Subcutaneous preadipocyte (primary cell): Measurements from ENCODE around the gene TM4SF18.

DNA sequence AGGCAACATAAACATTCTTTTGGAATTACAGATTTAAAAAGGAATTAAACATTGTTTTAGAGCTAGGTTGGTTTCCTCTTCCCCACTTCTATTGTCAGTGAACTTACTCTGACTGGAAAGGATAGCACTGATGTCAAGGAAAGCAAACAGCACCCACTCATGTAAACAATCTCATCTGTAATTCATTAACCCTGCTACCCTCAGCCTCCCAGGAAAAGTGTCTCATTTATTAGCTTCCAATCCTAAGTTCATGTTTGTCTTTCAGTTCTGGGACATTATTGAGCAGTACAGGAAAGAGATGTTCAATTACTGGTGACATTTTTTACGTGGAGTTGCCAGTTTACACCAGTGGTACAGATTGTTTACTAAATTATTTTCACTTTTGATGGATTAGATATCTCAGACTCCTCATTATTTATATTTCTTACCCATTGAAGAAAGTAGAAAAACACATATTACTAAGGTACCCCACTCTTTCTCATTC is 95.5 kb upstream of the AGTR1 start:
- CAGE, long polyA plus RNA, result no peak

DNA sequence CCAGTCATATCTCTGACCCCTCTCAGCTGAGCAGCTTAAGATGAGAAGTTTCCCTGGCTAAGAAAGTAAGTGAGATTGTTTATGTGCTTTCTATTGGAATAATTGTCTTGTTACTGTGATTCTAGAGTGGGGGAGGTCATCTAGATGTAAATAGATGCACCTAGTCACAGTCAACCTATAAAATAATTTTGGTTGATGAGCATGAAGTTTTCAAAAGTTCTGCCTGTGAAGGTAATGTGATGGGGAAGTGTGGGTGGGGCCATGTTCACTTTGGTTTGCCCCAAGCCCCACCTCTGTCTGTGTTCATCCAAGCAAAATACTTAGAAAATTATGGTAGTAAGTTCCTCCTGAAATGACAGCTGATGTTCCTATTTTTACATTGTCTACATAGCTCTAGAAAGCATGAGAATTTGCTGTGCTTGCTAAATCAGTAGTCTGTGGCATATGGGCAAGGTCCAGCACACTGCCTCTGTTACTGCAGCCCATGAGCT is 21.8 kb upstream of the CP start:
- CAGE, long polyA plus RNA, result no peak

GRCh38 chr3:149277263-149277538 is 55.6 kb upstream of the CP start:
- CAGE, long polyA plus RNA, result no peak

- CAGE, long polyA plus RNA, result no peak
Observed at GRCh38 chr3:149277552-149277907, 55.9 kb upstream of the CP start.

DNA sequence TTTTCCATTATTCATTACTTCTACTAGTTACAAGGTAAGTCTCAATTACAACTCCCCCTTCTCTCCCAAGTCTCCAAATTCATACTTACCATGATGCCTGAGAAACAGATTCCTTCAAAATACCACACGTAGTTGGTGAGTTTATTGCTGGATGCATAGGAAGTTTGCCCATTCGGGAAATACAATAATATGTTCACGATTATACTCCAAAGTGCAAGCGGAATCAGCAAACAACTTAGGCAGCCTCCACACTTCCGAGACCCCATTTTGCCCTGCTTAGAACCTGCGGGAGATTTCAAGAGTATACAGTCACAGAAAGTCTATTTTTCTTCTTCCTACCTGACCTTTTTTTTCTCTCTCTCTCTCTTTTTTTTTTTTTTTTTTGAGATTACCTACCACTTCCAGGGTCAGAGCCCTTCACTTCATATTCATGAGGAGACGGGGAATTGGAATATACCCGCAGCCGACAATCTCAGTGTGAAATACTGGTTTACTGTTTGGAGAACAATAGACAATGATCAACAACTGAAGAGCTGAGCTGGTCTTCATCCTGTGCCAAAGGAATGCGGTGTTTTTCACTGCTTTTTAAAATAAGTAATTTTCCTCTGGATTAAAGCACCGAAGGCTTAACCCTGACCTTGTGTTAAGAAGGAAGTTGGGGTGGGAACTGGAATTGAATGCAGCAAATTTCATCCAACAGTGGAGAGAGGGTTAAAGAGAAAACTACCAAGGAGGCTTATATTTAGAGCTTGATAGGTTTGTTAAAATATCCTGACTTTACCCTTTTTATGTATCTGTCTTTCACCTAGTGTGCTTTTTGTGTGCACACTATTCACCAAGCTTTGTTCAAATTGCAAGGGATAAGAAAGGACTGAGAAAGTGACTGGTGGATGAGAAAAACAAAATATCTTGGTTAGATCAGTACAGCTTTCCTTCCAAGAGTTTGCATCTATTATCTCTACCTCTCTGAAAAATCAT is at the start of gene TM4SF18:
Gene TM4SF18, minus strand, starts transcription at position 520 of the 978 bp plus-strand sequence.
- CAGE, long polyA plus RNA, result no peak

- CAGE, long polyA plus RNA, result no peak
Observed at GRCh38 chr3:149375060-149376369, 1.9 kb downstream of the TM4SF1 start.

- CAGE, long polyA plus RNA, result no peak
Observed at GRCh38 chr3:149391857-149392219, 14.4 kb upstream of the TM4SF1 start.

- CAGE, long polyA plus RNA, result no peak
Observed at GRCh38 chr3:149395395-149396154, 18.1 kb upstream of the TM4SF1 start.

DNA sequence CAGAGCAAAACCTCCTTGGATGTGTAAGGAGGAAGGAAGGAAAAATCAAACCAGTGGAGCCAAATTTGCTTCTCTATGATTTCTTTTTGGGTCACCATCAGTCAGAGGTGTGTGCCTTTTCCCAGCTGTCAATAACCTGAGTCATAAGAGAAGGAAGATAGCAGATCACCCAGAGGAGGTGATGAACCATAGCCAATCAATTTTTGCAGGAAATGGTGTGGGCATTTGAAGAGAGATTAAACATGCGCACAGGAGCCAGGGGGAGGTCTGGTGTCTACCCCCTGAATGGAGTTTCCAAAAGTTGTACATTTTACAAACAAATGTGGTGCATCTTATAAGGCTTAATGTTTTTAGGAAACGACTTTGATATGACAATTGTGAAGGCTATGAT is 27.2 kb upstream of the TM4SF1 start:
- CAGE, long polyA plus RNA, result no peak

GRCh38 chr3:149553246-149554057 is 79.0 kb downstream of the TM4SF4 start:
- CAGE, long polyA plus RNA, result no peak

DNA sequence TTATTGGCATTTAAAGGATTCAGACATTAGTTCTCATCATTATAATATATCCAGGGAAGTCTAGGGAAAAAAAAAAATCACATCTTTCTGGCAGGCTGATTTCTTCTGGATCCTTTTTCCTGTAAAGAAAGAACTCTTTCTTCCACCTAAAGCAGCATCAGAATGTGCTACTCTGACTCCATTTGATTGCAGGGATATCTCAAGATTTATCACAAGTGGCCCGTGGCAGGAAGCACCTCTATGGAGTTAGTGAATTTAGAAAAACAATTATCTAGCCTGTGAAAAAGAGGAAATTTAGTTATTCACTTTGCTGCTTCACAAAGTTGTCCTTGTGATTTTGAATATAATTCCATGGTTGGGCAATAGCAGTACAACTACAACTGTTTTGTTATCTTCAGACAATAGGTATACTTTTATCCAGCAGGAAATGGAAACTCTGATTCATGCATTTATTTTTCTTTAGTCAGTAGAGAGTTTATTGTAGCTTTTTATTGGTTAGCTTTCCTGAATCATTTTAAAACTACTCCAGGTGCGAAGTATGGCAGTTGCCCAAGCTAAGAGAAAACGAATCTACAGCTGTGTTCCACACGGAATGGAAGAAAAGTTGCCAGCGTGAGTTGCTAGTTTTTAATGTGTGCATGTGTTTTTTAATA is 80.2 kb downstream of the TM4SF4 start:
- CAGE, long polyA plus RNA, result no peak

DNA sequence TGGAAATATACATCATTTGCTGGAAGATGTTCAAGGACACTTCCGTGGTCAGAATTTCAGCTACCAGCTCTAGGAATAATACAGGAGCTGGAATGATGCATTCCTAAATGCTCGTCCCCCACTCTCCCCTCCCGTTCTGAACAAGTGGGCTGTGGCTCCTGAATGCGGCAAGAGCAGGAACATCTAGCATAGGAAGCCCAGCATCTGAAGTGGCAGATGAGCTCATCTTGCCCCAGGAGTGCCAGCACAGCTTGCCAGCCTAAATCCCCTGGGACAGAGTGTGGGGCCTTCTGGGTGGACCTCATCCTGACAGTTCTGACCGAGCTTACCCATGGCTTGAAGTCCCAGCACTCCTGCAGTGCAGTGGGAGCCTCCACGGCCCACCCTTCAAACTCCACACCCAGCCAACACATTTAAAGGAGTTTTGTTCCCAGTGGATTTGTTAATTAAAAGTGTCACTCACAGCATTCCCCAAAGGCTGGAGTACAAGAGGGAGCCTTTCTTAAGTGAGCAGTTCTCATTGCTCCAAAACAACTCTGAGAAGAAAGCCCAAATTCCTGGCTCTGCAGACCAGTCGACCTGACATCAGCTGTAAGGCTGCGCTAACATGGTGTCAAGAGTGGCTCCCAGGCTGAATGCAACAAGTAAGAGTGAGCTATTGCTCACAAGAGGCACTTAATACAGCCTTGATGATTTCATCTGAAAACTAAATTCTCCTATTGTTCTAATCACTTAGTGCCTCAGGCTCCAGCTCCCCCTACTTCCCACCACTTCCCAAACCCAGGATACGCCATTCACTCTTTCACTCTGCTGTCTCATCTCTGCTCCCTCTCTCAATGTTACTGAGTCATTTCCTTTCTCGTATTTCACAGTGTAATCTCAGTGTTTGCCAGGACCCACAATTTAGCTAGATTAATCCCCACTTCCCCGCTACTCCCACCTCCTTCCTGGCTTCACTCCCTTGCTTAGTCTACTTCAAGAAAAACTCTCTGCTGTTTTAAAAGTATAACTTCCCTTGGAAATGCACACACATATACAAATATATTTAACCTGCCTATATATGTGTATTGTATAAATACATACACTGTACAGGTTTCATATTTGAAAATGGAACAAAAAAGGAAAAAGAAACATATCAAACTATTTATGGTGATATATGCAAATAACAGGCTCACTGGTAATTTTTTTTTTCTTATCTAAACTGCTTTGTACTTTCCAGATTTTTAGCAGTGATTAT is 81.8 kb downstream of the WWTR1 start:
- CAGE, long polyA plus RNA, result no peak

GRCh38 chr3:149615467-149615916 is 42.3 kb downstream of the WWTR1 start:
- CAGE, long polyA plus RNA, result no peak

DNA sequence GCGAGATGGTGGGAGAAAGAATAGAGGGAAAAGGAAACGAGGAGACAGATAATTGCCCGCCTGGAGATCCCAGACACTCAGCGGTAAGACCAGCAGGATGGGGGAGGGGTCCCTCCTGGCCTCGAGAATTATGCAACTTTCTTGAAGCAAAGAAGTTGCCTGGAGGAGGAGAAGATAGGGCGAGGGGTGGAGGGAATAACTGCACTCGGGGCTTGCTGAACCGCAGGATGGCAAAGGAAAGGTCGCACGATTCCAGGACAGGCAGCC is 508 bp downstream of the WWTR1 start:
- CAGE, long polyA plus RNA, result no peak

- CAGE, long polyA plus RNA, result no peak
Observed at GRCh38 chr3:149703405-149704030, 45.7 kb upstream of the WWTR1 start.

DNA sequence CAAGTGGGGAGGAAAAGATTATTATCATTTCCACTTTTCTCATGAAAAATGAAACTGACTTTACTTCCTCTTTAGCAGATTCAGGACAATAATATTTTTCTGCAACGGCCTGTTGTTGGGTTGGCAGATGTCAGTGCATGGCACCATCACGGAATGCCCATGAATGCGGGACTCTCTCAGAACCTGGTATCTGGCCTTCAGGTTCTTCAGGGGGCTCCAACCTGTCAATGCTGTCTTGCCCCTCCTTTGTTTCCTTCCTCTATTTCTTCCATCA is 11.1 kb downstream of the ANKUB1 start:
- CAGE, long polyA plus RNA, result no peak

DNA sequence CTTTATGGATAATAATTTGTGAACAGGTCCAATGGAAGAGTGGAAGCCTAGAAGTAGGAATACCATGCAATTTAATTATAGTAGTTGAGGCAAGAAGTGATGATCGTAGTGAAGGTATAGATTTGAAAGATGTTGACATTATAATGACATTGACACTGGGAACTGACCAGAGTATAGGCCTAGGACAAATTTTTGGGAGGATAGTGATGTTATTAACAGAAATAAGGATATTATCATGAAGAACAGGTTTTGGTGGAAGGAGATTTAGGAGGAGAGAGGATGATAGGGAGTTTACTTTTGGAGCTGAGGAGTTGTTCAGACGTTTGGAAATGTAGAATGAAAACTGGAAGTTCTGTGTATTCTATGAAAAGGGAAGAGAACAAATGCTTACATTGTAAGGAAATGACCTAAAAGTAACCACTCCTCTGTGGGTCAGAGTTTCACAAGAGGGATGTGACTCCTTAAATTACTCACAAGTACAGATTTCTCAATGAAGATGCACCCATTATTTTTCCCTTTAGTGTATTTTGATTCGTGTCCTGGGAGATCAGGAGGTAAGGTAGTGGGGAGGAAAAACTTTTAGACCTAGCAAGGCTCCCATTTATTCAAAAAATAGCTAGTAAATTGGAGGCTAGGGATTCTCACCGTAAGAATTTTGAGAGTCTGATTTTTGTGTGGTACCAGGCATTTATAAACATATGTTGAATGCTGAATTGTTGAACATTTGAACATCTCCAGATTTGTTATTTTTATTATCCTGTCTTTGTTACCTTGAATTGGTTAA is 3.9 kb downstream of the RNF13 start:
- CAGE, long polyA plus RNA, result no peak

- CAGE, long polyA plus RNA, result no peak
Observed at GRCh38 chr3:150022485-150023569, 52.1 kb upstream of the PFN2 start.

DNA sequence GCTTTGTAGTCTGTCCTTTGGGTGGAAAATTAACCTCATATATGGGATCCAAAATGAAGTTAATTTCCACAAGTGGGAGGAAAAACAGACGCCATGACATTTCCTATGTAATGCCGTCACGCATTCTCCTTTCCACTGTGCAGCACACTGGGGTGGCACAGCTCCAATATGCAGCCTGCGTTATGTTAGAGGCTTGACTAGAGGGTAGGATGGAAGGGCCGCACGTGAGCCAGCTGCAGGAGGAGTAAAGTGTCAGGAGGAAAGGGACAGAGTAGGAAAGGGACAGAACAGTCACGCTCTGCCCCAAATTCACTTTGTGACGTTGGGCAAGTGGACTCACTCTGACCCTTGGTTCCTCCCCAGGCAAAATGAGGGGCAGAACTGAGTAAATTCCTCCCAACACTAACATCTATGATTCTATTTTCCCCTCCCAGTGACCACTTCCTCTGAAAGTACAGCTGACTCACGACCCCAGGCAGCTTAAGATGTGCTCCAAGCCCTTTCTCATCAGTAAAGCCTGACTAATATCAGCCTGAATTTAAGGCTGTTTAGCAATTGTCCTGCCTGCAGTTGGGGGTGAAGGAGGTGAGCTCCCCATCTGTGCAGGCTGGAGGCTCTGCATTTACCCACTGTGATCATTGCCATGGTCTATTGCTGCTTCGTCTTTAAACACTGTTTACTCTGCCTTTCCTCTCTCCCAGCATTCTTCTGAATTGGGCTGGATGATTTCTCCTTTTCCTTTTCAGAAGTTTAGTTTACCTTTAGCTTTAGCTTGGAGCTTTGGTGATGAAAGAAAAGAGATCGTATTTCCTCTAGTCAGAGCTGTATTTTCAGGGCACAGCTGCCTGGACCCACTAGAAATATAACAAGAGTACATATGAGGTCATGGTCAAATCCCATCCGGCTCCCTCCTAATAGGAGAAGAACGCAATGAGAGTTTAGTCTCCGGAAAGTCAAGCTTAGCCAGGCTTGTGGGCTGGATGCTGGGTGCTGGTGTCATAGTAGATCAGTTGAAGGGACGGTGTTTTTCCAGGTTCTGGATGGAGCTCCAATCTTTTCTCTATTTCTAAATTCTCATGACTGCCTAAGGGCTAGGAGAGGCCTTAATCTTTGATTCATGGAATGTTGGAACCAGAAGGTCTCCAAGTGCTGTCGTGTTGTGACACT is 176.8 kb upstream of the PFN2 start:
- CAGE, long polyA plus RNA, result no peak

- CAGE, long polyA plus RNA, result no peak
Observed at GRCh38 chr3:150238342-150238968, 169.6 kb upstream of the TSC22D2 start.